M059J (cell line): ENCODE measurements around the genes LTA4H and CFAP54.

GRCh38 chr12:95941931-95942328 lies 484 bp downstream of the CCDC38 start:
- RAMPAGE, long total RNA, result no peak

GRCh38 chr12:95944381-95944645 lies 1.2 kb downstream of the AMDHD1 start:
- RAMPAGE, long total RNA, result no peak

DNA sequence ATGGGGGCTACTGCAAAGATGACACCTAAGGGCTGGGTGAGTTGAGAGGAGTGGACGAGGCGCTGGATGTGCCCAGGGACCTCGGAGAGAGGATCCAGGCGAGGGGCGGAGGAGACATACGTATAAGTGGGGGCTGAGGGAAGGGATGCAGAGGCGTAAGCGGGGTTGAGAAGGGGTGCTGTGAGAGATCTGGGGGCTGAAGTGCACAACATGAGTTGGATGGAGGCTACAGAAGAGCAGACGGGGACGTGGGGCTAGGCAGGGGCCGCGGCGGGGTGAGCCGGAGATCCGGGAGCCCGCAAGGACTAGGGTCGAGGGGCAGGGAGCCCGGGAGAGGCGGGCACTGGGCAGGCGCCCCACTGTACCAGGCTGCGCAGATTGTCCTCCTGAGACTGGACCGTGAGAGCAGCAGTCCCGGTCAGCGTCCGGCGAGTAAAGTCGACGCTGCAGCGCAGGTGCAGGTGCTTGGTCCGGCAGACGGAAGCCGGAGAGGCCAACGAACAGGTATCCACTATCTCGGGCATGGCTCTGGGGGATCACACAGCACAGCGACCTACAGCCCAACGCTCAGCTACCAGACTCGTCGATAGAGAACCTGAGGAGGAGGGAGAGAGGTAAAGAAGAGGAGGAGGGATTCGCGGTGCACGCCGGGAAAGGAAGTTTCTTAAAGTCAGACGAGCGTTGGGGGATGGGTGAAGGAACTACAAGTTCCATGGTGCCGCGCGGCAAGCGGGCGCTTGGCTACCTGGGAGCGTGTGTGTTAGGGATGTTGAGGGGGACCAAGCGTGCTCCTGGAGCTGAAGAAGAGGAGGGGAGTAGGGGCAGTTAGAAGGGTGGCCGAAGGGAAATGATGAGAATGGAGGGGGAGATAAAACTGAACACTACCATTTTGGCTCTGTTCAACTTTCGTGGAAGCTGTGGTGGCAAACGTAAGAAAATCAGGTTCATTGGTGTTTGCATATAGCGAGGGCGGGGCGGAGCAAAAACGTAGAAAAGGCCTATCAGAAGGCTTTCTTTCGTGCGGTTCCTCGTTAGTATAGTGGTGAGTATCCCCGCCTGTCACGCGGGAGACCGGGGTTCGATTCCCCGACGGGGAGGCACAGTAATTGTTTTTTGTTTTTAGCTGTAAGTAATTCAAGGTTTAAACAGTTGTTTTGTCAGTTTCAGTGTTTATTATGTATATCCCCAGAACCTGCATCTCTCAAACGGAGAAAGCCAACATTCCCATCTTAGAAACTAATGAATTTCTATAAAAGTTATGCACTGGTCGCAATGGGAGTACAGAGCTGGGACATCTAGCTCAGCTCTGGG lies at the start of gene LTA4H:
Gene LTA4H, minus strand, starts transcription at position 592 of the 1,311 bp plus-strand sequence.
- RAMPAGE, long total RNA, result no peak

DNA sequence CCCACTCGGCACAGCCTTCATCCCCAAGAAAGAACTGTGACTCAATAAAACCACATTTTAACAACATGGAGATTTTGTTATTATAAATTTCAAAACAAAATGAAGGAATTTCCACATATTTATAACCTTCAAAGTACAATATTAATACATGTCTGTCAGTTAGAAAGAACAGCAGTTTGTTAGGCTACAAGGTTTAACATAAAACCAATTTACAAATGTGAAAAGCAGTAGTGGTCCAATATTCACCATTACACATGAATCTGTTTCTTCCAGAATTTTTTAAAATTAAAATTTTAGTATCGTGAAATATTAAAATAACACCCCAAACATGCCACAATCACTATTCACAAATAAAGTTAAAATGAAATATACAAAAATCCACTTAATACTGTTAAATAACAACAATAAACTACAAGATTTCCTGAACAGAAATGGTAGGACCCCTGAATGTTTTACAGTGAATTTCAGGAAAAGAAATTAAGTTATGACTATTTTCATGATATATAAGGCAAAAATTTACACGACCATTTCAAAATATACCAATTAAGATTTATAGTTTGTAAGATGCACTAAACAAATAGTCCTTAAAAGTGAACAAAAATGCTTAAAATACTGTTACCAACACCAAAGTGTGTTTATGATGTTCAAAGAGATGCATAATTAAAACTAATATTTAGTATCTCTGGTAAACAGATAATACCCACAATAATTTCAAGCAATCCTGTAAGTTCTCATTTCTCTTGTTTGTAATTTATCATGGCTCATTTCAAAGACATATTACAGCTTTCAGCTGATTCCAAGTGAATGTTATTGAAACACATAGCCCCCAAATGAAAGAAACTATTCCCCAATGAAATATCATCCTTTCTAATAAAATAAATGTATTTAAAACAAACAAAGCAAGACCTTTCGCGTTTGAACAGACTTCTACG lies 84.6 kb downstream of the ELK3 start:
- RAMPAGE, long total RNA, result no peak

- RAMPAGE, long total RNA, result no peak
These were observed 25.1 kb downstream of the CDK17 start for GRCh38 chr12:96374808-96375892.

DNA sequence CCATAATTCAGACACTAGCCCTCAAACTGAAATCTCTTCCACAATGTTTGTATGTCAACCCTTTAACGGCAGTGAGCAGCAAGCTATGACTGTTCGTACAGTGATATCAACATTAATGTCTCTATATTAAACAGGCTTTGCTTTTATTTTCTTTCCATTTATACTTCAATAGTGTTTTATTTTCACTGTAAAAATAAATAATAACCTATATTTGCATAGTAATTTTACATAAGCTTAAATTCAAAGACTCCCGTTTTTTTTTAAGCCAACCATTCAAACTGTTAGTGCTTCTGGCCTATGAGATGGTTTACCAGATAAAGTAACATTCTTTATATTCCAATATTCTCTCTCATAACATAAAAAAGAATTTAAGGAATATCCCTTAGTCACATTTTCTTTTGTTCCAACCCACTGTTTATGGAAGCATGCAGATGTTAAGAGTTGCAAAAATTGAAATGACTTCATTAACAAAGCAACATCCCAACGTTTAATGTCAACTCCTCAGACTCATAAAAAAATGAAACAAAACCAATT lies 2.3 kb downstream of the CDK17 start:
- RAMPAGE, long total RNA, result no peak

GRCh38 chr12:96399128-96399924 lies 913 bp downstream of the CDK17 start:
- RAMPAGE, long total RNA, result no peak

DNA sequence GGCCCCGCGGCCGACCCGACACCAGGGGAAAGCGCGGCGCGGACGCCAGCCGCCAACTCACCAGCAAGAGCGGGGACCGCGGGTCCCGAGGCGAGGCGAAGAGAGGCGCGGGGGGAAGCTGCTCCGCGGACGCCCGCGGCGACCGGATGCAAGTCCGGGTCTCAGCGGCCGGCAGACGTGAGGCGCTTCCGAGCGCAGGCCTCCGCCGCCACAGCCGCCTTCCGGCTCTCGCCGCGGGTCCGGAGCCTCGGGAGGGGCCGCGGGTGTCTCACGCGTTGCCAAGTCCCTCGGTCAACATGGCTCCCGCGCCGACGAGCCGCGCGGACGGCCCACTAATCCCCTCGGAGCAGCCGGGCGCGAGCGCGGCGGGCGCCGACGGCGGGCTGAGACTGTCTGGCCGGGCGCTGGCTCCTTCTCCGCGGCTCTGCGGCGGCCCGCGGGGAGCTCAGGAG lies 288 bp downstream of the CDK17 start:
- RAMPAGE, long total RNA, result no peak

DNA sequence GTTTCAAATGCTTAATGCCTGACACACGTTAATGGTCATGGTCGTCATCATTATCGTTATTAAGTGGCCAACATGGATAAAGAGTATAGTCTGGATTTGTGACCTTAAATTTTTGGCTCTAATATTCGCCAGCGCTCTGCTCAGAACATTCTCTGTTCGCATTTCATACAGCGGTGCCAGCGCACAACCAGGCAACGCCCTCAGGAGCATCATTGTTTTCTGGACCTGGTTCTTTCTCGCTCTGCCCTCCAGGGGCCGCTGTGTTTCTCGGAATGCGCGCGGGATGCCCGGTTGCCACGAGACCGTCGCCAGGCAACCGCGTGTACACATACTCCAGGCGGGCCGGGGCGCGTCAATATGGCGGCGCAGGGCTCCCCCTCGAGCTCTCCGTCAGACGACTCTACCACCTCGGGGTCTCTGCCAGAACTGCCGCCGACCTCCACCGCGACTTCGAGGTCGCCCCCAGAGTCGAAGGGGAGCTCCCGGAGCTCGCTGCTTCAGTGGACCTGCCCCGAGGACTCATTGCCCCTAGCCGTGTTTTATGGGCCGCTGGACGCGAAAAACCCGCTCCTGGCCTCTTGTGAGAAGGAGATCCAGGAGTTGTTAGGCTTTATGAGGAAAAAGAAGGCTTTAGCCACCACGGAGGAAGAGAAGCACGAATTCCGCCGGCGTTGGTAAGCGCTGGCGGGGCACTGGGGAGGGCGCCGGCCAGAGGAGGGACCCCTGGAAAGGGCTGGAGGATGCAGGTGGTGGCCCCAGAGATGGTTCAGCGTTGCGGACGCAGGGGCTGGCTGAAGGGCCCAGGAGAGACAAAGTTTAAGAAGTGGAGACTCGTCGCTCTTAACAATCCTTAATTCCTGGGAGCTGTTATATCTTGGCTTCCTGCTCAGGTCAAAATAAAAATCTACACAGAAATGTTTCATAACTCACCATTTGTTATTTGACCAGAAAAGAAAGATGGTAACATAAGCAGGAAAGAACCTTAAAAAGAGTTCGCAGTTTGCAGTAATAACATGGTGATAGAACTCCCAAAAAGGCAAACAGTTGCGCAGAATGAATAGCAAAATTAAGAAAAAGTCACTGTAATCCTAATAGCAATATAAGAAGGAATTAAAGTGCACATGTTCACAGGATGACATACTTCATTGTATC lies at the start of gene CFAP54:
Gene CFAP54, plus strand, starts transcription at position 325 of the 1,152 bp plus-strand sequence.
- RAMPAGE, long total RNA, result no peak

DNA sequence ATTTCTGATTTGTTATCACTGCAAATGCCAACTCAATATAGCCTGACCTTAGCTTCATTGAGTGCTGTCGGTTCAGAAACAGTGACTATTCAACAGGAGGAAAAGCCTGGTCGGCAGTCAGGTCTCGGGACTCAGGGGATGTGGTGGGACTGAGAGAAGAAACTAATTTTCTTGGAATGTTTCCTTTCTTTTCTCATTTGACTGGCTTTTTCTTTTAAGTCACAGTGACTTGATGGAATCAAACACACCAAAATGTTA lies 549.7 kb downstream of the NEDD1 start:
- RAMPAGE, long total RNA, result no peak

- RAMPAGE, long total RNA, result no peak
These were observed 553.5 kb downstream of the NEDD1 start for GRCh38 chr12:97460519-97461048.

DNA sequence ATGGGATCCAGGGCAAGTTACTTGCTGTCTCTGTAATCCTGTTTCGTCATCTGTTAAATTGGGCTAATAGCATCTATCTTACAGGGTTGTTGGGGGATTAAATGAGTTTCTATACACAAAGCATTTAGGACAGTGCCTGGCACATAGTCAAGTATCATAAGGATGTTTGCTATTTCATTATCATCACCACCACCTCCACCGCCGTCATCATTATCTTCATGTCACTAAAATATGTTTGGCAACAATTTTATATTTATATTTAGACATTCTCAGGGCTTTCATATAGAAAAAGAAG lies 583.3 kb downstream of the NEDD1 start:
- RAMPAGE, long total RNA, result no peak

DNA sequence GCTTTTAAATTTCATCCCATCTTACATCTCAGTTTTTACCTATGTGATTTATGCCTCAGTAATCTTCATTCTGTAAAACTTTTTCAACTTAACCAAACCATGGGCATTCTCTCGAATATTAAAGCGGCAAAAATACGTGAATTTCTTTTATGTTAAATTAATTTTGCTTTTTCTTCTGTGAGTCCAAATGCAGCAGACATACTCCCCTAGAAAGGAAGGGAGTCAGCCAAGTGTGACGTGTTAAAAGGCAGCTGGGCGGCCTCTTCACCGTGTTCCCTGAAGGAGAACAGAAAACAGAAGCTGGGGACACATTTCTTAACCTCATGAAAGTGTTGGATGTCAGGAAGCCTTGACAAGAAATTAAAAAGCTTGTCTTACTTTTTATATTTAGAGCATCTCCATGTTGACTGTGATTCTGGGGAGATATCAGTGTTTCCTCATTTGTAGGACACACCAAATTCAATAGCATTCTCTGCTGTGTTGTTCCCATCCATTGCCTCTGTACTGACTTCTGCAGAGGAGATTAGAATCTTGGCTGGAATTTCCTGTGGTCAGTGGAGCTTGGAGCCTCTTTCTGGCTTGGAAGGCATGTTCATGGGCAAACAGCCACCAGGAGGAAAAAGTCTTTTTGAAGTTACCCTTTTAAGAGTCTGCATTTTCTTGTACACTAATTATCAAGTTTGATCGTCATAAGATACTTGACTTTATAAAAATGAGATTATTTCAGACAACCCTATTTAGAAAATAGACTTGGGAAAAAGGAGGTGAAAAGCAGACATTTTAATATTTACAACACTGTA lies 649.3 kb downstream of the NEDD1 start:
- RAMPAGE, long total RNA, result no peak

DNA sequence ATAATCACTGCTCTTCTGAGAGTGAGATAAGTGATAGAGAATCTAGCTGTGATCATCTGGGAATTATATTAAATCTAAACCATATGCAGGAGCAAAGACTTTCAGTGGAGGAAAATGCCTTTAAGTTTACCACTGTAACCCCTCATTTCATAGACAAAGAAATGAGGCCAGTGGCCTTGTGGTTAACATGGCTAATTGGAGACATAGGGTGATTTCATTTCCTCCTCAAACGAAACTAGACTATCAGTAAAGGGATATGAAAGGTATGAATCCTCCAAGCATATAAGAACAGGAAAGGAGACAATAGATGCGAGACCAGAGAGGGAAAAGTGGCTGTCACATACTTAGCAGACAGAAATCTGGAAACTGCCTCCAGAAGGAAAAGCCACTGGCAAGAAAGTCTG lies 240.6 kb upstream of the TMPO start:
- RAMPAGE, long total RNA, result no peak

DNA sequence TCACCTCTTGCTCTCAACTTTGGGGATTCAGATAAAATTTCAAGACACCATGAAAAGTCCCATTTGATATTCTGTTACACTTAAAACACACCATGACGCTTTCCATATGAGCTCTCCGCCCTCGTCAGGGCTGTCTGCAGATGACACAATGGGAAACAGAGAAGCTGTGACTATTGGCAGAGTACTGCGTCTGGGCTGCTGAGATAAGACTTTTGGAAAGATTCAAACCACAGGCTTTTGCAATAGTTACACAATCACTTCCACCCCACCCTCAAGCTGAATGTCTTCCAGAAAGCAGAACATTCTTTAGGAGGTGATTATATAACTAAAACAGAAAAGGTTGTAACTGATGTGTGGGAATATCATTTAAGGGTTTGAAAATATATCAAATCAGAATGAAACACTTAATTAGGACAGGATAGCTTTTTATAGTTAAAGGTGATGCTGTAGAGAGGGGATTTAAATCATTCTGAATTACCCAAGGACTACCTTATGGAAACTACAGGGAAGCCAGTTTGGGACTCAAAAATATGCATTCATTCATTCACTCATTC lies 75.3 kb upstream of the TMPO start:
- RAMPAGE, long total RNA, result no peak

DNA sequence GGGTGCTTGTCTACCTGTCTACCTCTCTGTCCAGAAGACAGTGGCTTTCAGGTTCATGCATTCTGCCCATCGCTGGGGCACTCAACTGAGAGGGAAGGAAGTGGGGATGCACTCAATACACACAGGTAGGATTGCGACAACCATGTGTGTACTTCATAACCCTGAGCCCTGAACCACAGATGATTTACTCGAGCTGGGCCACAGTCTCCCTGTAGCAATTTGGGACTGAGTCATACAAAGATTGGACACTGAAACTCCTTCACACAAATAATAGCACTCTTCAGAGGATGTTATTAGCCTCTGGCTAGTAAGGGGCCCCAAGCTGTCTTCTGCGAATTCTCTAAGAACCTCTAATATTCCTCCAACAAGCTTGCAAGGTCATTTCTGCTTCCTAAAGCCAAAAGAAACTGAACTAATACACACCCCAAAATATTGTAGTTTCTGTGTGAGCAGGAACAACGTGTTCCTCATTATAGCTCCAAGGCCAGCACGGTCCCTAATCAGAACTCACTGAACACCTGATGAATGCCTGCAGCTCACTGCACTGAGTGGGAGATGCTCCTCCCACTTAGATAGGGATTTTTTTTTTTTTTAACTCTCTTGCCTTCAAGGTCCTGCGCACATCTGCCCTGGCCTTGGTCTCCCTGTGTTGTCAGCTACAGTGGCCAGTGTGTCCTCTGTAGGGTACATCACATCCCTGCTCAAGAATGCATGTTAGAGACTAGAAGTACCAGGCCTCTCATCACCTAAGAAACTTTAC lies 44.5 kb upstream of the TMPO start:
- RAMPAGE, long total RNA, result no peak

DNA sequence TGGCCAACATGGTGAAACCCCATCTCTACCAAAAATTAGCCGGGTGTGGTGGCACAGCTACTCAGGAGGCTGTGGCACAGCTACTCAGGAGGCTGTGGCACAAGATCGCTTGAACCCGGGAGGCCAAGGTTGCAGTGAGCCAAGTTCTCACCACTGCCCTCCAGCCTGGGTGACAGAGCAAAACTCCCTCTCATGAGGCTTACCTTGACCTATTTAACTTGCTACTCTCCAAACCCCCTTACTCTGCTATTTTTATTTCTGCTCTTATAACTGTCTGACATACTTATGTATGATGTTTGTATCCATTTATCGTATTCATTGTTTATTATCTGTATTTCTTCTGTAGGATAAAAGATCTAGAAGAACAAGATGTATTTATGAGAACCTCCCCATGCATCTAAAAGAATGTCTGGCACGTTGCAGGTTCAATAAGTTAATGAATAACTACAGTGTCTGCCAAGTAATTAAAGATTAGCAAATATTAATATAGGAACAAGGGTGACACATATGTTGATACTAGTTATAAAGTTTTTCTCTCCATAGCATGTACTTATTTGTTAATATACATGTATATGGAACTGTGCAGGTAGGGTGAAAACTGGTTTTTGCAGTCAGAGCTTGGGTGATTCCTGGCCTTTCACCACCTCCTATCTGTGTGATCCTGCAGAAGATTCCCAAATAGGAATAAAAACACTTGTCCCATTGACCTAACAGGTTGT lies 15.5 kb upstream of the TMPO start:
- RAMPAGE, long total RNA, result no peak

DNA sequence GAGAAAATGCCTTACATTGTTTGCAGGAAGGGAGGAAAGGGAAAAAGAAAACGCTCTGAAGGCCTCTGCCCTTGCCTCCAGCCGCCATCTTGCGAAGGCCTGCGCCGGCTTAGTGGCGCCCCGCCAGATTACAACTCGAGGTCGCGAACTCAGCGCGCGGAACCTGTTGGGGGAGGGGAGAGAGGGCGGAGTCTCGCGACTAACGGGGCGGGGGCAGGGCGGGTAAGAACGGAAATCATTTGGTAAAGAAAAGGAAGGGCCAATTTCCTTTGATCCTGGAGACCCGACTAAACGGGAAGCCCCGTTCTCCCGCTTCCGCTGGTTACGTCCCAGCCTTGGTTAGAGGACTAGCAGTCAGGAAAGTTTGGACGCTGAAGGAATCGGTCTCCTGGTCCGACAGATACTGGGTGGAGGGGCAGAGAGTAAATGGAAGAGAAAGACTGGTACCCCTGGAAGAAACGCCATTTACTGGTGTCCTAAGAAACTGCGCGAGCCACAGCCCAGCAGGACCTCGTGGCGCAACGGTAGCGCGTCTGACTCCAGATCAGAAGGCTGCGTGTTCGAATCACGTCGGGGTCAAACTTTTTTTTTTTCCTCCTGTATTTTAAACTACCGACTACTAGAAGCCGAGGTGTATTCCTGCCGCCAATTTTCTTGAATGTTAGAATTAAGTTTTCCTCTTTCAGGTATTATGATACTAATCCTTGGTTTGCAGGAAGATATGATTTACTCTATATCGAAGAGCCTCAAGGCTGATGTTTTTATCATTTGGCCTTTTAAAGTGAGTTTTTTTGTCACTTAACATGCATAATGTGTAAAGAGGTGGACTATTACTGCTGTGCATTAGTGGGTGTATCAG lies 11.4 kb upstream of the TMPO start:
- RAMPAGE, long total RNA, result no peak

GRCh38 chr12:98594813-98595574 lies 1.5 kb downstream of the SLC25A3 start:
- RAMPAGE, long total RNA, result no peak

GRCh38 chr12:99029749-99030300 lies 384.7 kb downstream of the APAF1 start:
- RAMPAGE, long total RNA, result no peak